HT1080 (cell line): ENCODE measurements around a stretch of chr1.

DNA sequence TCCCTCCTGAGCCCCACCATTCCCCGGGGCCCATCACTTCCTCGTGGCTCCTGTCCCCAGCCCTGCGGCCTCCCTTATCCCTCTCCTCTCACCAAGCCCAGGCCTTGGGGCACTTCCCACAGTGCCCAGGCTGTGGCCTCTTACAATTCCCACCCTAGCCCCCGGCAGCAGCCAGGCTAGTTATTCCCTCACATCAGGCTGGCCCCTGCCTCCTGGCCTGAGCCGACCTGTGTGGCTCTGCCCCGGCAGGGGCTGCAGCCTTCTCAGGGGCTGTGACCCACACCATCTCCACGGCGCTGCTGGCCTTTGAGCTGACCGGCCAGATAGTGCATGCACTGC is 8.3 kb downstream of the CLCNKA start:
RAMPAGE:
- cytosol, long total RNA = no peak
- long total RNA = no peak
- nucleus, long total RNA = no peak

DNA sequence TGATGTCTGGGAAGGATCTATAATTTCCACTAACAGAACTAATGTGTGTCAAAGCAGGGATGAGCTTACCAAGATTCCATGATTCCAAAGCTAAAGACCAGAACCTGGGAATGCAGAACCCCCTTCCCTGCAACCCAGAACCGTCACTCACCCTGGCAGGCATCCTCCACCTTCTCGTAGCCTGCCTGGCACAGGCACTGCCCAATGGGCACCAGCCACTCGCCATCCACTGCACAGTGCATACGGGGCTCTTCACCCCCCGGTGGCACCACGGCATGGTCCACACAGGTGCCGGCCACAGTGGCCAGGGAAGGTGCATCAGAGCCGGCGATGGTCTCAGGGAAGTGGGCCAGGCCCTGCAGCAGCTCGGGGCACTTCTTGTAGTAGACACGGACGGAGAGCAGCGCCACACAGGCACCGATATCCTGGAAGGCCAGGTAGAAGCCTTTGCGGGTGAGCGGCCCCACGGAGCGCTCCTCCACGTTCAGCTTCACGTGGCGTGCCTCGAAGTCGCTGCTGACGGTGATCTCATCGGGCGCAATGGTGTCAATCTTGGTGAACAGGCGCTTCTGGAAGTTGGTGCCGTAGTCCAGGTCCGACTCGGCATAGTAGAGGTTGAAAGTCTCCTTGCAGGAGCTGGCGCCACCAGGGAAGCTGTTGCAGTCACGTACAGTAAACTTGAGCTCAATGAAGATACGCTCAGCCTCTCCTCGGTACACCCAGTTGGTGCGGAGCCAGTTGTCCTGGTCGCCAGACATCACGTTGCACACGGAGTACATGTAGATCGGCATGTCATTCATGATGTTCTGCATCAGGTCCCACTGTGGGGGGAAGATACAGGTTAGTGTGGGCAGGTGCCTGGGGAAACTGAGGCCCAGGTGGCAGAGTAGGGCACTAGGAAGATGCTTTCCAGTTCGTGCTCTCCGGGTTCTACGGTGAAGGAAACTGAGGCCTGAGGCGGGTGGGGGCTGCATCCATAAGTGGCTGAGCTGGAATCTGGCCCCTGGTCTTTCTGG is 7.3 kb downstream of the EPHA2 start:
RAMPAGE:
- cytosol, long total RNA = no peak
- long total RNA = no peak
- nucleus, long total RNA = no peak

DNA sequence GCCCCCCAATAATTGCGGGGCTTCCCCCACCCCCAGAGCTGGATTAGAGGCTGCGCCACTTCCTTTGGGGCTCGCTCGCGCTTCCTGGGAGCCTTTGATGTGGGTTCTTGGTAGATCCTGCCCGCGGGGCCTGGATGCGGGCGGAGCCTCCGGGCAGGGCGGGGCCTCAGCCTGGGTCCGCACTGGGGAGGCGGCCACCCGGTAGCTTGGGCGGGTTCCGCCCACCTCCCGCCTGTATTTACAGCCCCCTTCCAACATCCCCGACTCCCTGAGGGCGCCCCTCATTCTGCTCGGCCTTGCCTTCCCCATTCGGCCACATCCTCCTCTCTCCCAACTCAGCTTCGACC is 6.5 kb upstream of the EPHA2 start:
RAMPAGE:
- cytosol, long total RNA = no peak
- long total RNA = no peak
- nucleus, long total RNA = no peak

RAMPAGE:
- cytosol, long total RNA = no peak
- long total RNA = no peak
- nucleus, long total RNA = no peak
Measured at GRCh38 chr1:16183167-16183755, 27.4 kb upstream of the EPHA2 start.

DNA sequence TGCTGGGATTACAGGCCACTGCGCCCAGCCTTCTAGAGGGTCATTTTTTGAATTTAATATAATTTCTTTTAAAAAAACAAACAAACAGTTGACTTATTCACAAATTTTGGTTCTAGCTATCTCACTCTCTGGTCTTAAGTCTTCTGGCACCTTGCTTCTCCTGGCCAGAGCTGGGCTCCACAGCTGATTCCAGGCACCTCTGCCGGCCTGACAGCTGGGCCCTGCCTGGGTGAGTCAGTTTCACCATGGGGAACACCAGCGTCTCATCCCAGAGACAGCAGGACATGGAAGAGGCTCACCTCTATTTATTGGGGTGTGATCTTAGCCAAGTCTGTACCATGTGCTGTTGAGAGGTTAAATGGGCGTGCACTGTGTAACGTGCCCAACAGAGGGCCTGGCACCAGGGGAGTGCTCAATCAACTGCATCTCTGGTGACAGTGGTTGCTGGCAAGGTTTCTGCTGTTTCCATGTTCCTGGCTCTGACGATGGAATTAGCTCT is 989 bp downstream of the CPLANE2 start:
RAMPAGE:
- cytosol, long total RNA = no peak
- long total RNA = no peak
- nucleus, long total RNA = no peak

GRCh38 chr1:16352751-16353674 is 733 bp upstream of the FBXO42 start:
RAMPAGE:
- cytosol, long total RNA = no peak
- long total RNA = no peak
- nucleus, long total RNA = no peak

DNA sequence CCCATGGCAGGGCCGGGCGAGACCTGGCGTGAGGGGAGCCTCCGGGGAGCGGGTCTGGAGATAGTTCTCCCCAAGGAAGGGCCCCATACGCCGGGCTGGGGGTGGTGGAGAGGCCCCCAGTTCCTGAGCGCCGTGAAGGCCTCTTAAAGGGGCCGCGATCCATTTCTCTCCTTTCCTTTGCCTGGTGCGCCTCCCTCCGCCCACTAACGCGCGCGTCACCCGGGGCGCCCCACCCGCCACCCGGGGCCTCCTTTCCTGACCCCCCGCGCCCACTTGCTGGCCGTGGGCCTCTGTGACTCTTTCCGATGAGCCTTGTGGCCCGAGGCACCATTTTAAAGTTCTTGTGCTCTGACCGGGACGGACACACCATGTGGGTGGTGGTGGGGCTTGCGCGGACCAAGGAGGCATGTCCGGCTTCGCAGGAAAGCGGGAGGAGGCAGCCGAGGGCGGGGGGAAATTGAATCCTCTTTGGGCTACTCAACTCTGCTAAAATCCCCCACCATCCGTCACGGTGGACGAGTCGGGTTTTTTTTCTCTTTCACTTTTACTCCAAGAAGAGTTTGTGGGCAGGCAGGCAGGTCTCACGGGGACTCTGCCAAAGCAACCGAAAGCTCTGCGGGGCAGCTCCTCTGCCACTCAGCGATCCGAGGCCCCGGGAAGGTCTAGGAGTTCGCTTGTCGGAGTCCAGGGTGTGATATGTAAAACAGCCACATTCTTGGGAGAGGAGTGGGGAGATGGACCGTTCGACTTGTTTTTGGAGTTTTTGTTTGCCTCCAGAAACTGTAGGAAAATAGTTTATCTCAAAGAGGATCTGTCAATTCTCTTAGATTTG is 501 bp downstream of the SZRD1 start:
RAMPAGE:
- cytosol, long total RNA = no peak
- long total RNA = no peak
- nucleus, long total RNA = no peak

DNA sequence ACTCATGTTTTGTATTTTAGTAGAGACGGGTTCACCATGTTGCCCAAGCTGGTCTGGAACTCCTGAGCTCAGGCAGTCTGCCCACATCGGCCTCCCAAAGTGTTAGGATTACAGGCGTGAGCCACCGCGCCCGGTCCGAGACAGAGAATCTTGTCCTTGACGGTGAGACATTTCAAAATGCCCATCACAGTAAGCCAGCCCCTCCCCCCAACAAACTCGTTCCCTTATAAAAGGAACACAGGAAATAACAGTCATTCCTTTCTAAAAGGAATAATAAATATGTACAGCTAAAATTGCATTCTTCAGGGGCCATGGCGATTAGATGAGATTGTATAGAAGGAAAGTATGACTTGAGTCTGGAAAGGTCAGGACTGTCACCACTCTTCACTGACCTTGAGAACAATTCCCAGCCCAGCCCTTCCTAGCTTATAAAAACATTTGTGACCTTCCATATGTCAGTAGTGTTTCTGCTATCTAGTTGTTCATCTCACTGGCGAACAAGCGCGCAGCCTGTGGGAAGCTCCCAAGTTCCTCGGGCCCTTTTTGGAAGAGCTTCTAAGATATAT is 8.5 kb downstream of the SZRD1 start:
RAMPAGE:
- cytosol, long total RNA = no peak
- long total RNA = no peak
- nucleus, long total RNA = no peak

GRCh38 chr1:16458655-16459196 is 18.2 kb downstream of the NECAP2 start:
RAMPAGE:
- cytosol, long total RNA = no peak
- long total RNA = no peak
- nucleus, long total RNA = no peak

GRCh38 chr1:16616836-16617805 is 176.6 kb downstream of the NECAP2 start:
RAMPAGE:
- cytosol, long total RNA = no peak
- long total RNA = no peak
- nucleus, long total RNA = no peak

GRCh38 chr1:16637973-16638800 is 197.7 kb downstream of the NECAP2 start:
RAMPAGE:
- cytosol, long total RNA = no peak
- long total RNA = no peak
- nucleus, long total RNA = no peak

DNA sequence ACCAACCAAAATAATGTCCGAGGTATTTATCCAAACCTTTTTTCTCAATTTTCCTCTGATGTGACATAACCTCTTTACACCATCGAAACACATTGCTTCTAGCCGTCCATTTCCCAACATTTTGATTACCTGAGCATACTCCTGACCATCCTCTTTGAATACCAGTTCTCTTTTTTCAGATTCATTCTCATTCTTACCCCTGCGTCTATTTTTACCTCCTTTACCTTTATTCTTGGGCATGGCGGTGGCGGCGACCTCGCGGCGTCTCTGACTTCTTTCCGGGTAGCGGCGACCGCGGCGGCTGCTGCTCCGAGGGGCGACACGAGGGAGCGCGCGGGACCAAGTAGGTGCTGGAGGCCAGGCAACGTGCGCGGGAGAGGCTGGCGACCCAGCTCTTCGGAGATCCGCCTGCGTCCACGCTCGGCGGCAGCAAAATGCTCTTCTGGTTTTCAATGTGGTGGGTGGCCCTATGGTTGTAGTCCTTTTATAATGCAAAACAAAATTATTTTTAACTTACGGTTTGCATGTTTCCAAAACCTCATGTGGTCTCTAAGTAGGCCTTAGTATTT is 235.8 kb upstream of the CROCC start:
RAMPAGE:
- cytosol, long total RNA = no peak
- long total RNA = start-site peak on the minus strand centred at position 403 of the sequence, 63 bp wide, 21 reads
- nucleus, long total RNA = no peak

DNA sequence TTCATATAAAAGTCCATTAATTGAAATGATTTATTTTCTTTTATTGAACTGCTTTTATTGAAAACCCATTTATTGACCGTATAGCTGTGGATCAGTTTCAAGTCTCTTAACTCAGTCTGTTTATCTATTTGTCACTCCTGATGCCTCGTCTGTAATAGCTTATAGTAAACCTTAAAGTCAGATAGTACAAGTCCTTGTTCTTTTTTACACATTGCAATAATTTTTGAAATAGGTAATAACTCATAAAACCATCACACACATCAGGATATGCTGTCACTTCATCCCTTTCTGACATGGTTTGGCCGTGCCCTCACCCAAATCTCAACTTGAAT is 52.0 kb upstream of the CROCC start:
RAMPAGE:
- cytosol, long total RNA = no peak
- long total RNA = no peak
- nucleus, long total RNA = no peak

GRCh38 chr1:16914374-16915412 is 7.0 kb upstream of the CROCC start:
RAMPAGE:
- cytosol, long total RNA = no peak
- long total RNA = no peak
- nucleus, long total RNA = no peak

RAMPAGE:
- cytosol, long total RNA = no peak
- long total RNA = no peak
- nucleus, long total RNA = no peak
Measured at GRCh38 chr1:16960685-16961408, 19.6 kb downstream of the MFAP2 start.

DNA sequence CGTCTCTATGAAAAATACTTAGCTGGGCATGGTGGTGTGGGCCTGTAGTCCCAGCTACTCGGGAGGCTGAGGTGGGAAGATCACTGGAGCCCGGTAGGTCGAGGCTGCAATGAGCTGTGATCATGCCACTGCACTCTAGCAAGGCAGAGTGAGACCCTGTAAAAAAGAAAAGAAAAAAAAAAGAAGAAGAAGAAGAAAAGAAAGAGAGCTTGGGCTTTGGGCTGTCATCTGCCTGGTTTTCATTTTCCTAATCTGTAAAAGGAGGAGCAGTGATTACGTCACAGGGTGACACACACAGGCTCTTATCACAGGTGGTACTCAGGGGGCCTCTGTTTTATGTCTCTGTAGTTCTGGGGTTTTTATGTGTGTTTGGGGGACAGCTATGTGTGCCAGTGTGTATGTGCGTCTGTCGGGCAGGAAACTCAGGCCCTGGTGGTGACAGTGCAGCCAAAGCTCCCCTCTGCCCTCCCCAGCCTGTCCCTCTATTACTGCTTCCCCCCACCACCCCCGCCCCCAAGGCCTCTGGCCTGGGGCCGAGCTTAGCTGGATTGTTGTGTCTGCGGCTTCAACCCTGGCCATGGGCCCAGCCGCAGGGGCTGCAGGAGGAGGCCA is 13.4 kb downstream of the MFAP2 start:
RAMPAGE:
- cytosol, long total RNA = no peak
- long total RNA = no peak
- nucleus, long total RNA = no peak

DNA sequence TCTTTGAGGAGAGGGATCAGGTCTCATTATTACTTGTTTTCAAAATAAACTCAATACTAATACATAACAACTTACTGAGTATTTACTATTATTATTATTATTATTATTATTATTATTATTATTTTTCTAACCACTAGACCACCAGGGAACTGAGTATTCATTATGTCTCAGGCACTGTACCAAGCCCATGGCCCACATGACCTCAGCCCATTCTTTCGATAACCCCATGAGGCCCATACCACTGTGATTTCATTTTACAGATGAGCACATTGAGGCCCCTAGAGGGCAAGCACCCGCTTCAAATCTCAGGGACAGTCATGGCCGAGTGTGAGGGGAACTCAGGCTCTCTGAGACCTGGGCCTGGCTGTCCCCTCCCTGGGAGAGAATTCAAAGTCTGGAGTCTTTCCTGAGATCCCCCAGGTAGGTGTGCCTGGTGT is 6.1 kb downstream of the PADI2 start:
RAMPAGE:
- cytosol, long total RNA = no peak
- long total RNA = no peak
- nucleus, long total RNA = no peak

DNA sequence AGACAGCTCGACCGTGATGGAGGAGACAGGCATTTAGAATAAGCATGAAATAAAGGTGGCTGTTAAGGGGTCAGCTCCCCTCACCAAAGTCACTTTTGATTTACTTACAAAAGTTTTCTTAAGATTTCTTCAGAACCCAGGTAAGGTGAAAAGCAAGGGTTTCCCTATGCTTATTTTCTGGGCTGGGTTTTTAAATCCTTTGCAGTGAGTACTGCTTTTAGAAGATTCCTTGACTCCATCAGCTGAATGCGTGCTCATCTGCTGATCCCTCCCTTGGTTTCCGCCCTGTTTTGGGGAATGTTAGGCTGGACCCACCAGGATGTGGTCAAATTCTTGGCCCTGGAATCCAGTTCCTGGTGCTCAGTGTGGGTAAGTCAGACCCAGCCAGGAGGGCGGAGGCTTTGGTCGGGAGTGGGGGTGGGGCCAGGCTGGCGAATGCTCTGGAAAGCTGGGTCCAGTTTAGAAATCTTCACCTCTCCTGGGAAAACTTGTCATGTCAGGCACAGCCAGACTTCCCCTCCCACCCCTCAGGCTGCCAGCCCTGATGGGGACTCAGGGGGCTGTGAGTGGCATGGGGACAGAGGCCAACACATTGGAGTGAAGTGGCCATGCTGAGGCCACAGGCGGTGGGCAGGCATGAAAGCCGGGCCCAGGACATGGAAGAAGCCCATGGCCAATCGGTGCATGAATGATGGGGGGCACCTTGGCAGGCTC is 15.0 kb upstream of the PADI1 start:
RAMPAGE:
- cytosol, long total RNA = no peak
- long total RNA = no peak
- nucleus, long total RNA = no peak

DNA sequence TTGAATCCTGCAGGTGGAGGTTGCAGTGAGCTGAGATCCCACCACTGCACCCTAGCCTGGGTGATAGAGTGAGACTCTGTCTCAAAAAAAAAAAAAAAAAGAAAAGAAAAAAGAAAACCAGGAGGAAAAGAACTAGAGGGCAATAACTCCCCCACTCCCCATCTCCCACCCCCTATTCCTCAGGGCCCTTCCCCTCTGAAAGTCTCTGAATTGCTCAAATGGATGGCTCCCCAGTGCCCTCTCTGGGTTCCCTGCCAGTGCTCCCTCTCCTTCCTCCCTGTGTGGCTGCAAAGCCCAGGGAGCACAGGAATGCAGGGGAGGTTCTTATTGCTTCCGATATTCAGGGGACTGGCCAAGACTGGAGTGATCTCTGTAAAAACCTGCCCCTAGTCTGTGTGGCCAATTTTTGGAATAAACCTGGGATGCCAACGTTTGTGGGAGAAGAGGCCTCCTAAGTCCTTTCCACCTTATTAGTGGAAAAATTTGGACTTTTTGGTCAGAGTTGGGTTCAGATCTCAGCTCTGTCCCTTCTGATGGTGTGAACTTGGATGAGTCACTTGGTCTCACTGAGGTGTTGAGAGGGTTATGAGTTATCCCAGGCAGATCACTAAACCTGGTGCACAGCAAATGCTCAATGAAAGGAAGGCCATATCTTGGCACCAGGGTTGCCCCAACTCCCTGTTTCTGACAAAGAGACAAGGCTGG is 13.4 kb upstream of the ARHGEF10L start:
RAMPAGE:
- cytosol, long total RNA = no peak
- long total RNA = no peak
- nucleus, long total RNA = no peak

RAMPAGE:
- cytosol, long total RNA = no peak
- long total RNA = no peak
- nucleus, long total RNA = no peak
Measured at GRCh38 chr1:17613830-17614653, 74.5 kb downstream of the ARHGEF10L start.